ENCODE data around the gene NSUN2.

- PRO-cap: no peak
- RAMPAGE, long total RNA, 4 experiments: no peak in any of the 4 experiments
These were observed 6.8 kb upstream of the SLC12A7 start for GRCh38 chr5:1118492-1119324.

DNA sequence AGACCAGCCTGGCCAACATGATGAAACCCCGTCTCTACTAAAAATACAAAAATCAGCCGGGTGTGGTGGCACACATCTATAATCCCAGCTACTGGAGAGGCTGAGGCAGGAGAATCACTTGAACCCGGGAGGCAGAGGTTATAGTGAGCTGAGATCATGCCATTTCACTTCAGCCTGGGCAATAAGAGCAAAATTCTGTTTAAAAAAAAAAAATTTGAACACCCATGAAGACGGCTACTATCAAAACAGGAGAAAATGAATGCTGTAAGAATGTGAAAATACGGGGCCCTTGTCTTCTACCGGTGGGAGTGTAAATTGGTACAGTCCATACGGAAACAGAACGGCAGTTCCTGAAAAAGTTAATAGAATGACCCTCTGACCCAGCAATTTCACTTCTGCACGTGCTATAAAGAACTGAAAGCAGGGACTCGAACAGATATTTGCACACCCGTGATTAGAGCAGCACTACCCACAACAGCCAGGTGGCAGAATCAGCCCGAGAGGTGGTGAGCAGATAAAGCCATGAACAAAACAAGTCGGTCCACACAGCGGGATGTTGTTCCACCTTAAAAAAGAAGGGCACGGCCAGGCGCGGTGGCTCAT, 22.5 kb upstream of the SLC12A7 start:
- PRO-cap: no peak
- RAMPAGE, long total RNA, 4 experiments: no peak in any of the 4 experiments

GRCh38 chr5:1164854-1165482, 36.4 kb upstream of the SLC6A19 start:
- PRO-cap: no peak
- RAMPAGE, long total RNA, 4 experiments: no peak in any of the 4 experiments

DNA sequence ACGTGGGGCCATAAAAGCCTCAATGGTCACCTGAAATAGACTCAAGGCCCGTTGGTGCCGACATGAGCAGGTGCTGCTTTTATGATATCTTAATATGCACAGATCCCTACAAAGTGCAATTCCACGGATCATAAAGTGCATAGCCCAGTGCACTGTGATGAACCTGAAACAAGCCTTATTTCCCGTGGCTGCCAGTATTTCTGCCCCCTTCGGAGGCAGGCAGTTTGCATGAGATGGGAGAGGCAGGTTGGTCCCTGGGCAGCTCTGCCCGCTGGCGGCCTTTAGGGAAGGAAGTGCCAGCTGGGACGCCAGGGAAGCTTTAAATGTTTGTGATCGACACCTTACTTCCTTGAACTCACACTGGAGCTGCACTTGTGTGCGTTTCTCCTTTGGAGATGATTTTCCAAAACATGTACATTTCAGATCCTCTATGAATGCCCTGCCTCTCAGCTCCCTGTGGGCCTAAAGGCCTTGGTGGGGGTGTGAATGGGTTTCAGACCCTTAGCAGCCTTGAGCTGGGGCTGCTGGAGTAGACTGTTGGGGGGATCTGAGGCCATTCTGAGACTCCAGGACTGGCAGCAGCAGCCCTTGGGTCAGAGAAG, 14.7 kb downstream of the SLC6A18 start:
- PRO-cap: no peak
- RAMPAGE, long total RNA, 4 experiments: no peak in any of the 4 experiments

DNA sequence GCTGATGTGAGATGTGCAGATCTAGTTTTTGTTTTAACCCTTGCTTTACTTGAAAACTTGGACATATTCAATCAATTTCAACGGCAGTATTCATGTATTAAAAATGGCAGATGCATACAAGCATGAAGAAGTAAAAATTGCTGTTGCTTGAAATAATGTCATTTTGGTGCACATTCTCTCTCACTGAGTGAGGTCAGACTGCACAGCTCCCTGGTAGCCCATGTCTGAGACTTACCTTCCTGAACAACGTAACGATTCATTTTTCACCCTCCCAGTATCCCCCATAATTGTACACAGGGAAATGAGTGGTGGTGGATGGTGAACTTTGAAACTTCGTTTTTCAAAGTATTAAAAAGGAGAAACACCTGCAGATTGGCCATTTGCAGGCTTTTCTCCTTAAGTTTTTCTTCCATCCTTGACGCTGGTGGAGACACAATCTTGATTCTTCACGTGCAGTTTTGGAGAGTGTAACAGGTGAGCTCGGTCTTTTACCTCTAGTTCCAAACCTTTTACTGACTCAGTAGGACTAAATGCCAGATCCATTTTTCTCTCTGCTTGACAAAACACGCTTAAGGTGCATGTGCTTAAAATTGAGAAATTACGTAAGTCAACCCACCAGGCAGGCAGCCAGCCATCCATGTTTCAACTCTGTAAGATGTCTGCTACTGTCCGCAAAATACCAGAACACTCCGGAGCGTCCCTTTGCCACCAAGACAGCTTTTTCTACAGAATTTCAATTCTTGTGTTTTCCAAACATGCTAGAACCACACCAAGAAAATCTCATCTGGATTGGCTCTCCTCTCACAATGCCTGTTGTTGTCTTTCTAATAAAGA, 15.6 kb upstream of the SLC6A3 start:
- PRO-cap: no peak
- RAMPAGE, long total RNA, 4 experiments: no peak in any of the 4 experiments

DNA sequence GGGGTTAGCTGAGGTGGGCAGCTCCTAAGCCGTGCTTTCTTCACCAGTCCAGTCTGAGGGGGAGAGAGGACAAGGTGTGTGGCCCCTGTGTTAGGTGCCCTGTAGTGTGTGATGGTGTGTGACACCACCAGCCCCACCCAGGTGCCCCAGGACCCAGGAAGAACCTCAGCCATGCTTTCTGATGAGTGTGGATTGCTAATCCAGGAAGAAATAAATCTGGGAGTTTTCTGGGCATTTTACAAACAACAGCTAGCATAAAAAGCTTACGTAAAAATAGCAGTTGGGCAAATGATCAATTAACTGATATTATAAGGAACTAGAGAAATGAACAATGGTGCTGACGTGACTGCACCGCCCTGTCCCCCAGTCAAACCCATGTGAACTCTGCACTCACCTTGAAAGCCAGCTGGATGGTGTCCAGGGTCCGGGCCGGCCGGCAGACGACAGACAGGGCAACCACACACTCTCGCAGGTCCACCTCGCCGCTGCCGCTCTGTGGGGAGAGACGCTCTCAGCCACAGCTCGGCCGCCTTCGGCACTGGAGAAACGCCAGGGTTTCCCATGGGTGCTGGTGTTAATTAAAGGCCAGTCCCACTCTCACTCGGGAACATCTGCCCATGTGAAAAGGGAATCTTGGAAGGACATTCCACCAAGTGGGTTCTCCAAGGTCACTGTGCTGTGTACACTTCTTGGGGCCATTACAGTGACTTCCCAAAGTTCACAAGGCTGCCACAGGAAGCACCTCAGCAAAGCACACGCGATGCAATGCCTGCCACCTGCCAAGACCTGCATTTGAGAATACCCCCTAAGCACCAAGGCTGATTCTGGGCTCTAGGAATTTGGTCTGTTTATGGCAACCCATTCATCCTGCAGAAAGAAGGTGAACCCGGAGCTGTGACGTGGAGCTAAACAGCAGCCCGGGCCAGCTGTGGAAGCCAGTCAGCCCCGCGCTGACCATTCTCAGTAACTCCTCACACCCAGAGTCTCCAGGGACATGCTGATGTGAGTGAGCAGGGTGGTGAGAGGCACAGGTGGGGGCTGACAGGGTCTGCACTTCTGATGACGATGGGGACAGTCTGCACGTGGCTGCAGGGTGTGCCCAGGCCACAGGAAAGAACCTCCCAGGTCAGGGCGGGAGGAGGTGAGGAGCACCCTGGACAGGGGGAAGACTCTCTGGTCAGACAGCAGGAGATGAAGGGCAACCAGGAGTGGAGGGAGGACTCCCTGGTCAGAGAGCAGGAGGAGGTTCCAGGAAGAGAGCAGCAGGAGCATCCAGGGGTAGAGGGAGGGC, 25.6 kb upstream of the SLC6A3 start:
- PRO-cap: no peak
- RAMPAGE, long total RNA, 4 experiments: no peak in any of the 4 experiments

- PRO-cap: no peak
- RAMPAGE, long total RNA, 4 experiments: no peak in any of the 4 experiments
These were observed 33.6 kb downstream of the LPCAT1 start for GRCh38 chr5:1489846-1490802.

DNA sequence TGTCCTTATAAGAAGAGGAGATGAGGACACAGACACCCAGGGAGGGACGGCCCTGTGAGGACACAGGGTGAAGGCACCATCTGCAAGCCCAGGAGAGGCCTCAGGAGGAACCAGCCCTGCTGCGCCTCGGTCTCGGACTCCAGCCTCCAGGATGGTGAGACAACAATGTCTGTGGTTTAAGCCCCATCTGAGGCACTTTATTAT, 15.4 kb downstream of the LPCAT1 start:
- PRO-cap: no peak
- RAMPAGE, long total RNA, 4 experiments: no peak in any of the 4 experiments

GRCh38 chr5:1570656-1571440, 47.1 kb upstream of the LPCAT1 start:
- PRO-cap: no peak
- RAMPAGE, long total RNA, 4 experiments: no peak in any of the 4 experiments

- PRO-cap: bidirectional peak, plus-strand start at chr5:1887089, minus-strand start at chr5:1886945; bidirectional peak, plus-strand start at chr5:1887318, minus-strand start at chr5:1887357
- RAMPAGE, long total RNA, 4 experiments: no peak in any of the 4 experiments
These were observed 4.4 kb upstream of the IRX4 start for GRCh38 chr5:1886676-1887884.

- PRO-cap: no peak
- RAMPAGE, long total RNA, 4 experiments: no peak in any of the 4 experiments
These were observed 246.9 kb upstream of the IRX4 start for GRCh38 chr5:2129571-2130108.

DNA sequence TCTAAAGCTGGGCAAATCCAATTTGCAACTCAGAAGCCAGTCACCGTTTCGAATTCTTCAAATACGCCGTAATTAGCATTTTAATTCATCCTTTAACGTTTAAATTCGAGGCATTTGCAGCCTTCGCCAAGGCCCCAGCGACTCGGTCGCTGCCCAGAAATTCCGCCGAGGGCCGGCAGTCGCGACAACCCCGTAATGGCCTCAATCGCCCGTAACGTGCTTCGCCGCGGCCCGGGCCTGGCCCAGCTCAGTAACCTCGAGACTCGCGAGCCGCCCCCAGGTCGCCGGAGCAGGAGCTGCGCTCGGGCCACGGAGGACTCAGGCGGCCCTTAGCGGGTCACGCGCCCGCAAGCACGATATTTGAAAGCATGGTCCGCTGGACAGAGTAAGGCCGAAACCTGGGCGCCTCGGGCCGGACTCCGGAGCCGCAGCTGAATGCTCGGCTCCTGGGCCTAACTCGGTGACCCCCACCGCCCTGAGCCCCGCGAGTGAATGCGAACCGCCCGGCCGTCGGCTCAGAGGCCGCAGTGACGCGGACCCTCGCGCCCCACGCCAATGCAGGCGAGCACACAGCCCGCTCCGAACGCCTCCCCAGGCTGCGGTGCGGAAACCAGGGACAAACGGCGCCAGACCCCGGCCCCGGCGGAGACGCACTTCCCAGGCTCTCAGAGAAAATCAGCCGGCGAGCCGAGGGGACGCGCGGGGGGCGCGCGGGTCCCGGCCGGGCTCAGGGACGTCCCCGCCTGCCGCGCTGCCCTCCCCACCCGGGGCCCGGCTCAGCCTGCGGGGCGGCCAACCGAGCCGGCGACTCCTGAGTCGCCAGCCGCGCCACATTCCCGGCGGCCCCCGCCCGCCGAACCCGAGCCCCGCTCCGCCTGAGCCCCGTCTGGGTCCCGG, 998 bp downstream of the IRX2 start:
- PRO-cap: no peak
- RAMPAGE, long total RNA, 4 experiments: no peak in any of the 4 experiments

- PRO-cap: no peak
- RAMPAGE, long total RNA, 4 experiments: no peak in any of the 4 experiments
These were observed 349.6 kb upstream of the IRX2 start for GRCh38 chr5:3101005-3101629.

DNA sequence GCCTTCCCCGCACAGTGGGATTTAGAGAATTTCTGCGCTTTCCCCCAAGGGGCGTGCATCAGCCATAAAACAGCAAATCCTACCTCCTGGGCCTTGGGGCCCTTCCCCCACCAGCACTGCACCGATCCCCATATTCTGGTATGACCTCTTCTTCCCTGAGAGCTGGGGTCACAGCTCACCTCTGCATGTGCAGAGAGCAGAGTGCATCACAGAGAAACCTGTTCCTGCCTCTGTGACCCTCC, 308.3 kb upstream of the IRX1 start:
- PRO-cap: unidirectional peak, minus-strand start at position 129 of the sequence
- RAMPAGE, long total RNA, 4 experiments: no peak in any of the 4 experiments

DNA sequence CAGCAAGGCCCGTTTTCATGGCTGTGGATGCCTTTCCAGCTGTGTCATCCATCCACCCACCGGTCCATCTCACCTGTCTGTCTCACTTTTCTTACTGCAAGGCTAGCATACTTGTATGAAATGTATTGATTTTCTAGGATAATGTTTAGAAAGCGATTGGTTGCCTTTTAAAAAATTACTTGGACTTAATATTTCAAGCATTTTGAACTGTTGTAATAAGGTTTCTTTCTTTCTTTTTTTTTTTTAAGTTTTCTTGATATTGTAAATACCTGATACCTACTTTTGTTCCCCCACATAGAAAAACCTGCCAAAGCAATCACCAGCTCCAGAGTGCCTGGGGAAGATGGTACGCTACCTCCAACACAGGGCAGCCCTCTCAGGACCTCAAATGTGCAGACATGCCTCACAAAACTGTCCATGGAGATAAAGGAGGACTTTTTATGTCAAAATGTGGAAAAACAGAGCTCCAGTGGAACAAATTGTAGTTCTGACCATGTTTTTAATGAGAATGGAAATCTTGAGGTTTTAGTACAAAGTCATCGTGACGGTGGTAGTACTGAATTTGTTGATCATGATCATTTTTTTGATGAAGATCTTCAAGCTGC, 34.7 kb downstream of the ICE1 start:
- PRO-cap: no peak
- RAMPAGE, long total RNA, 4 experiments: no peak in any of the 4 experiments

GRCh38 chr5:6454346-6454820, 5.7 kb downstream of the UBE2QL1 start:
- PRO-cap: no peak
- RAMPAGE, long total RNA, 4 experiments: no peak in any of the 4 experiments

DNA sequence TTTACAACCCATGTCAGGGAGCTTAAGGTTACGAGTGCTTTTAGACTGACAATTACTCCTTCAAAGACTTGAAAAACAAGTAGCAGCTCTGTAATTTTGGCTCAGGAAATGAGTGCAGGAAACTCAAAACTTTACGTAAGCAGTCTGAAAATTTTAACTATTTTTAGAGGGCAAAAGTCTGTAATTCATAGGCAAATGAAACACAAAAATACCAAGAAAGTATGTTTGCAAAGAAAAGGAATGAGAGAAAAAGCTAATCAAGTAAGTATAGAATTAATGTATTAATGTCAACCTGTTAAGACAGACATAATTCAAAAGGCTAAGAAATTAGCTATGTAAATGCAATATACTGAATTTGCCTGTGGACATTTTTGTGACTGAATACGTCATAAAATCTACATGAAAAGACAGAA, 36.9 kb downstream of the UBE2QL1 start:
- PRO-cap: unidirectional peak, minus-strand start at position 62 of the sequence
- RAMPAGE, long total RNA, 4 experiments: no peak in any of the 4 experiments

- PRO-cap: bidirectional peak, plus-strand start at chr5:6633434, minus-strand start at chr5:6633036
- RAMPAGE, long total RNA, 4 experiments: start-site peak on the minus strand in 2 of 4 experiments, at chr5:6633007-6633060 at its widest, 150 to 464 reads per replicate
These were observed at the start of gene NSUN2 for GRCh38 chr5:6632234-6633184. Gene NSUN2, minus strand, starts transcription at chr5:6633044.

GRCh38 chr5:6749075-6749745, 36.0 kb downstream of the TENT4A start:
- PRO-cap: no peak
- RAMPAGE, long total RNA, 4 experiments: no peak in any of the 4 experiments

GRCh38 chr5:7412495-7412853, 16.5 kb downstream of the ADCY2 start:
- PRO-cap: no peak
- RAMPAGE, long total RNA, 4 experiments: no peak in any of the 4 experiments